Bronchial lymph node (tissue), 1 donor: ENCODE data around the genes FARSB and KCNE4.

- PRO-cap: no peak
These were observed 468.3 kb downstream of the EPHA4 start for GRCh38 chr2:221103699-221104276.

DNA sequence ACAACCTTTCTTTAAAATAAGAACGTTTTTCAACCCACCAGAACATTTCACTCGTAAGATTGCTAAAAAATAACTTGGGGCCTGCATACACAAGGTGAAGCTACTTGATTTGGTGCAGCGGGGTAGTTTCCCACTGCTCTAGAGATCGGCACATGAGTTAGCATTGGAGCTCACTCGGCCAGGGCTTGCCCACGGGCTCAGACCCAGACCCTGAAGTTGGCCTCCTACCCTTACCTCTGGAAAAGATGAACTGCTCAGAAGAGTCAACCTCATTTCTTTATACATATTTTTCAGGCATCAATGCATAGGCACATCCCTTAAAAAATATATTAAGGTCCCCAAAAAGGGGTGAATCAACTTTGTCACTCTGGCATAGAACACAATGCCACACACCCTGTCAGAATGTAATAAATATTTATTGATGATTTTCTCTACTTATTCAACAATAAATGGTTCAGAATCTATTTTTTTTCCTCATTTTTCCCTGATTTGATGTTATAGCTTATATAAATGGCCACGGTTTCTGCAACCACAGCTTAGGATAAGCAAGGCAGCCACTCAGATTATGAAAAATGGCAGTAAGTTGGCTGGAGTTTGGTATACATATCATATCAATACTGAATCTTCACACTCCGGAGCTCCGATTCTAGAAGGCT is 153.4 kb downstream of the EPHA4 start:
- PRO-cap: no peak

GRCh38 chr2:221518146-221519353 is 53.6 kb downstream of the EPHA4 start:
- PRO-cap: no peak

DNA sequence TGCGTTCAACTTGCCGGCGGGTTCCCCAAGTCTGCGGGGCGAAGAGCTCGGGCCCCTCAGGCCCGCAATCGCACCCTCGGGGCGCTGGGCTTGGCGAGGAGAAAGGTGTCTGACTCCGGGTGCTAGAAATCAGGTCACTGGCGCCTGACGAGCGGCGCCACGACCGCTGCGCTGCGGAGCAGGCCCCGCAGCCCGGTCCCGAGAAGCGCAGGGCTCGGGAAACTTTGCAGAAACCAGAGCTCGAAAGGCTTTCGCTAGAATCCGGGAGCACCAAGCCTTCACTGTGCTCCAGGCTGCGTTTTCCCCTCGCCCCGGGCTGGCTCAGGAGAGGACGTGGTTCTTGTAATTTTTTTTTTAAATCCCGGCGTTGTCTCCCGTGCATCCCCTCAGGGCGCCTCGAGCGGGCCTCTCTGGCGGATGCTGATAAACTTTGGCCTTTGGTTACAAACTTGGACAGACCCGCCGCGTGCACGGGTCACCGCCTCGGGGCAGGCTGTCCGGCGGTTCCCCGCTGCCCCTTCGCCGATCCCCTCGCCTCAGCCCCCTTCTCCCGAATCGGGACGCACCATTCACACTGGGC is 531 bp downstream of the EPHA4 start:
- PRO-cap: unidirectional peak, minus-strand start at position 313 of the sequence

DNA sequence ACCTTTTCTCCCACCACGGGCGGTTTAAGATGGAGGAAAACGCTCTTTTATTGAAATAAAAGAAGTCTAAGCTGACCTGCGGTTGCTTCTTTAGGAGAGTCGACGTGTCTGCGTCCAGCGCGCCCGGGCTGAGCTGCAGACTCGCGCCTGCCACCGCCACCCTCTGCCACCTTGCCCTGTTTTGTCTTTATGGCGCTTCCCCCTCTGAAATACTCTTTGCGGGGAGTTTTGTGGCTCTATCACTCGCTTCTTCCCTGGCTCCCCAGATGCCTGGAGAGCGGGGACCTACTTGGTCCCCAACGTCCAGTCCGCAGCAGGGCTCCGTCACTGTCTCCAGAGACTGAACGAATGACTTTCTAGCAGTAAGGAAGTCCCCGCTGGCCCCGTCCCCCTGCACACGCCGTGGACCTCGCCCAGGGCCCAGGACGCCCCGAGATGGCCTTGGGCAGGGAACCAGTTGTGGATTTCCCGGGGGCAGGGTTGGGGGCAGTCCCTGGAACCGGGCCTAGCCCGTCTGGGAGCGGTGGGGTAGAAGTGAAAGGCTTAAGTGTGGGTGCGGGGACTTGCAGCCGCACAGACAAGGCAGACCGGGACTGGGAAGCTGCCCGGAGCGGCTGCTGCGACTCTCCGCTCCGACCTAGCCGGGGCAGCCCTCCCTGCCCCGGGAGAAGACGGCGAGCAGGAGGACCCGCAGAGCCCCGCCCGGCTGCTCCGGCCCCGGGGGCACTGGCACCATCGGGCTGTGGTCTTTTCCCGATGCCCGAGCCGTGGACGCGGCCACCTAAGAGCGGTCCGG is 741 bp upstream of the EPHA4 start:
- PRO-cap: unidirectional peak, plus-strand start at position 576 of the sequence

GRCh38 chr2:222155397-222155928 is 143.3 kb downstream of the PAX3 start:
- PRO-cap: no peak

- PRO-cap: no peak
These were observed 24.4 kb downstream of the SGPP2 start for GRCh38 chr2:222448495-222449372.

DNA sequence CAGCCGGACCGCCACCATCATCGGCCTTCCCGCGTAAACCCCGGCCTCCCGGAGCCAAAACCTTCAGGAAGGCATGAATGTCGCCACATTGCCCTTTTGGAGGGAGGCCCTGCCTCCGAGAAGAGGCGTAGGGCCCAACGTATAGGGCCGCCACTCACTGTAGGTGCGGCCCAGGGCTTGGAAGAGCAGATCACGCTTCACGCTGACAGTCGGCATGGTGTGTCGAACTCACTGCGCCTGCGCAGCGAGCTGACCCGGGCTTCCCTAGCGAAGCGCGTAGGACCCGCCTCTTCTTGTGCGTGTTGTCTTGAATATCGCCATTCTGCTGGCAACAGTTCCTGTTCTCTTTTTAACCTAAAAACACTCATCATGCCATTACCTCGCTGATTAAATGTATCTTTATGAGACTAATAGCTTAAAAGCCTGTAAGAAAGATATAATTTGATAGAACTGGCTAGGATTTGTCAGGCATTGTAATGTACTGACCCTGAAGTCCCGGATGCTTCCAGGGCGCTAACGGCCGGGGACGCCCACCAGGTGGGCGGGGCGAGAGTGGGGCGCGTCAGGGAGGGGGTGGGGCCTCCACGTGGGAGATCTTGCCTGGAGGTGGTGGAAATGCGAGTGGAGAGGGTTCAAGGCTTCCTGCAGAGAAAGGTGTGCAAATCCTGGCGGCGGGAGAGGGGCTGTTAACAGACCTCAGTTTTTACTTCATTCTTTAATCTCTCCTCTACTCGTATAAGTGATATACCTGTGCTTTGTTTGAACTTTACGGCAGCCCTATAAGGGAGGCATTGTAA is at the start of gene FARSB:
Gene FARSB (minus strand): TSS at position 235 of the 797 bp plus-strand sequence.
- PRO-cap: unidirectional peak, minus-strand start at position 216 of the sequence; bidirectional peak, plus-strand start at position 565 of the sequence, minus-strand start at position 501 of the sequence

- PRO-cap: no peak
These were observed 69.0 kb upstream of the ACSL3 start for GRCh38 chr2:222791808-222792335.

DNA sequence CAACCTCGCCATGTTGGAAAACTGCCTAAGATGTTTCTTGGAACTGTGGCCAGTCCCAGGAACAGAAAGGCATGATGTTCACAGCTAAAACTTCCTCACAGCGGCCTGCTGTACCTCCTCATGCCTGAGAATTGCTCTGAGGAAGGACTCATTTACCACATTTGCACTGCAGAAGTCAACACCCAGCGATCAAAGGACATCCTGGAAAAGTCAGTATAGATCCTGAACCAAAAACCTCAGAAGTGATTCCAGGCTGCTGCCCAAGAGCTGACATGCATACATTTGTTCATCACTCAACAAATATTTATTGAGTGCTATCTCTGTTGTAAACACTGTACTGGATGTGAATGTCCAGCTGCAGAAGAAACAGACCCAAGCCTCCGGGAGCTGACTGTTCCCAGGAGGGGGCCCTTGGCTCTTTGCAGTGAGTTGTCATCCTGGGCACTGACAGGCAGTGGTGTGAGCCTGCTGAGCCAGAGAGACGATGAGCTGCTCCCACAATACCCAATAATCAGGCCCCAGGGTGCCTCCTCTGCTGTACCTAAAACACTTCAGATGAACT is 64.2 kb upstream of the ACSL3 start:
- PRO-cap: no peak

GRCh38 chr2:222805881-222806041 is 55.1 kb upstream of the ACSL3 start:
- PRO-cap: no peak

DNA sequence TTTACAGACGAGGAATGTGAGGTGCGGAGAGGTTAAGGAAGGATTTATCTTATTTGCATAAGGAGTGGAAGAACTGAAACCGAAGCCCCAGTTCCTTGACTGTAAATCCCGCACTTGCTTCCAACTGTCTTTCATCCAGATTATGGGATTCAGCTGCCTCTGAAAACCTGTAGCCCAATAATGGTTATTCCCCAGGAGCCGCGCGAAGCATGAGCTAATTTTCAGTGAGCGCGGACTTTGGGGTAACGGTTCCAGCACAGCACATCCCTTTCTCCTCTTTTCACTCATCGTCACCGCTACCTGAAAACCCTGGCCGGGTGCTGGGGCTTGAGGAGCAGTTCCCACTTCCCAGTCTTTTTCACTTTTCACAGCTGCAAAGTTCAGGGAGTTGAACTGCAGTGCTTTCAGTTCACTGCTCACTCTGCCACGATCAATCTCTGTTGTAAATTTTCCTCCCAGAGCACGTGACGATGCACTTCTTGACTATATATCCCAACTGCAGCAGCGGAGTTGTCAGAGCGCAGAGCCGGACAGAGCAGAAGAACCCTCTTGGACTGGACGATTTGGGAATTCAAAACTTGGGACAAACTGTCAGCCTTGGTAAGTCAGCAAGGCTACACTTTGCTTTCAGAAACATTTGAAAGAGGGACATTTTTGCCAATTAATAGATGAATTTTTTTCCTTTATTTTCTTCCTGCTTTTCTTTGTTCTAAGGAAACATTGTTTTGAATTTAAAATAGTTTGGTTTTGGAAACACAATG is at the start of gene KCNE4:
Gene KCNE4 (plus strand): TSS at position 516 of the 761 bp plus-strand sequence.
- PRO-cap: bidirectional peak, plus-strand start at position 516 of the sequence, minus-strand start at position 423 of the sequence

DNA sequence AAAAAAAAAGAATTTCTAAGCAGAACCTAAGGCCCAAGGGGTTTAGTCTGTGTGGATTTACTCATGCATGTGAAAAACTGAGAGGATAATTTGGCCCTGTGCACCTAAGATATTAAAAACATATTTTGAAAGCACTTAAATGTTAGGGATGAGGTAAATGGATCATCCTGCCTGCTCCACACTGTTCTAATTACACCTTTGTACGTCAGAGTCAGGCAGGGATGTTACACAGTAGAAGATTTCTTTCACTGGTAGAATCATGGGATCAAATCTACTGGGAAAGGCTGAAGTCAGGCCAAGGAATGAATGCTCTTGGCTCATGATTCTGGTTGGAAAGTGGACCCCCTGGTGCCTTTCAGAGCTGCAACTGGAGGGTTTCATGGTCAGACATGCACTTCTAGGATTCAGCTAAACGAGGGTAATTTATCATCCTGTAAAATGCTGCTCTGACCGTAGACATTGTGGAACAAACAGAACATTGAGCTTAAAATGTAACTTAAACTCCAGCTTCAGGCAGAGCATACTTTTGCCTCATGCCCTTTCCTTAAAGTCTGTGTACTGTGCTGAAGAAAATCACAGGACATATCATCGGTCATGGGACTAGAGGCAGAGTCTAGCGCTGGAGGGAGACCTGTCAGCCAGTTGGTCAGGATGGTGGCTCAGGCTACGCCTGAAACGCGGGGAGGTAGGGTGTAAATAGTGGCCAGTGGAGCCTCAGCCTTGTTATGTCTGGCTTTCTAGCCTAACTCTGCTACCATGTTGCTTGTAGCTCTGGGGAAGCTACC is 4.9 kb downstream of the KCNE4 start:
- PRO-cap: unidirectional peak, plus-strand start at position 641 of the sequence

GRCh38 chr2:223581009-223581318 is 21.2 kb downstream of the SCG2 start:
- PRO-cap: no peak

- PRO-cap: unidirectional peak, minus-strand start at chr2:223836902
These were observed 681 bp downstream of the AP1S3 start for GRCh38 chr2:223836774-223837028.

DNA sequence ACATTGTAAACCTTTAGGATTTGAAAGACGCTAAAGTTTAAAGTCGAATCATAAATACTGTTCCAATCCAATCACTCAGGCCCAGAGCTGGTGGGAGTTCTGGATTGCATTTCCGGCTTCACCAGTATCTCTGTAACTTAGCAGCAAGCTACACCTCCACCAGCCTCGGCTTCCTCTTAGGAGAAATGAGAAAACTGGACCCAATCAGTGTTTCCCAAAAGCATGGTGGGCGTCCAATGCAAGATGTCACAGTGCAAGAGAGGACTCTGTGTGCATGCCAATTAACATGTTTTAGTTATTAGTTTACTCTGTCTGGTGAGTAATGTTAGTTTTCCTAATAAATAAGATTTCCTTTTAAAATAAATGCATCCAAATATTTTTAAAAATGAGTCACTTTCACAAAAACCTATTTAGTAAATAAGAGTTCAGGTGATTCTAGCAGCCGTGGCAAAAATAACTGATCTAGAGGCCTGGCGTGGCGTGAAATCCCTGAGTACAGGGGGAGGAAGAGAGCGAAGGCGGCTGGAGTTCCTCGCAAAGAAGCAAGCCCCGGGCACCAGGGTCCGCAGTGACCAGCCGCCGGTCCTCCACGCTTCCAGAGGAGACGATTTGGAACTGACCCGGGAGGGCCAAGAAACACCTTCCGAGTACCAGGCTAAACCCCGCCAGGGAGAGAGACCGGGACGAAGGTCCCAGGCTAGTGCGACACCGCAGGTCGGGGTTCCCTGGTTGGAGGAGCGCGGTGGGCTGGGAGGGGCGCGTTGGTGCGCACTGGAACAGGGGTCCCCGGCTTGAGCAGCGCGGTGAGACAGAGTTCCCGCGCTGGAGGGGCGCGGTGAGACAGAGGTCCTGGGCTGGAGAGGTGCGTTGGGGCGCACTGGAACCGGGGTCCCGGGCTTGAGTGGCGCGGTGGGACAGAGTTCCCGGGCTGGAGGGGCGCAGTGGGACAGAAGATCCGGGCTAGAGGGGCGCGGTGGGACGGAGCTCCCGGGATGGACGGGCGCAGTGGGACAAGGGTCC is 1.1 kb downstream of the WDFY1 start:
- PRO-cap: bidirectional peak, plus-strand start at position 124 of the sequence, minus-strand start outside the sequence; unidirectional peak, plus-strand start at position 492 of the sequence

DNA sequence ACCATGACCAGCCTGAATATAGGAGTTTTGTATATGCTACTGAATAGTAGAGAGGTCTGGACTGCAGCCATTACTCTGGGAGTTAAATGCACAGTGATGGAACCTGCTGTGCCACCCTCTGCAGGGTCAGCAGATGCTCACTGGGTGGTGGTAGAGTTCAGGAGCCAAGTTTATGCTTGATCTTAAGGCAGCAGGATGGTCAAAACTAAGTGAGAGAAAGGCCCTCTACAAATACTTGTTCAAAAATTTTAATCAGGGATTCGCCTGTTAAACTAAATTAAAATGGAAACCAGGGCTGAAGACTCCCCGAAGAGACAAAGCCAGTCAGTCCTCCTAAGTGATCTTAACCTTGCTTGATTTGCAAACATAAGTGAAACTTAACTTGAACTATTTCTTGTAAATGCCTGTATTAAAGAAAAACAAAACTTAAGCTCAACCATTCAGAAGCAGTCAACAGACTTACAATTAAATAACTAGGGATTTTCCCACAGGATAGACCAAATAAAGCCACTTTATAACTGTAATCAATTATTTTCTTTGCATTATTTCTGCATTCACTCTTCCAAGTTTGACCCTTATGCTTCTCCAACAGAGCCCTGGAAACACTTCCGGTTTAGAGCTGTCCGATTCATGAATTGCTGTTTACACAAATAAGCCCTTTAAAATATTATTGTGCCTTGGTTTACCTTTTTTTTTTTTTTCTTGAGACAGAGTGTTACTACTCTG is 4.3 kb upstream of the WDFY1 start:
- PRO-cap: unidirectional peak, minus-strand start at position 345 of the sequence

- PRO-cap: no peak
These were observed 25.2 kb downstream of the MRPL44 start for GRCh38 chr2:223982374-223983052.

GRCh38 chr2:223997930-223998428 is 40.7 kb downstream of the MRPL44 start:
- PRO-cap: no peak

DNA sequence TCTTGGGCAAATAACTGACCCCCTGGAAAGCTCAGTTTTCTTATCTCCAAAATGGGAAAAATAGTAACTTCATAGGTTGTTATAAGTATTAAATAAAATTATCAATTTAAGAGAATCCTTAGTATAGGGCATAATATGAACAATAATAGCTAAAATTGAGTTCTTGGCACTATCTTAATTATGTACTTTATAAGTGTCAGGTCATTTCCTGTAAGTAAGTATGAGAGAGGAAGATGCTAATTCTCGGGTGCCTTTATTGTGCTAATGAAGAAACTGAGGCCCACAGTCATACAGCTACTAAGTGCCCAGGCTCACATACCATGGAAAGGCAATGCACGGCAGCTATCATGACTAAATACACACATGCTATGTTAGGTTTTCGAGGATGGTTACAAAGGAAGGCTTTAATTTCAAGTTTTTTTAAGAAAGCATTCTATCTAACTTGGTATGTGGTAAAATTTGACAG is 2.2 kb downstream of the FAM124B start:
- PRO-cap: no peak